ENCODE measurements around the gene IDI2.

DNA sequence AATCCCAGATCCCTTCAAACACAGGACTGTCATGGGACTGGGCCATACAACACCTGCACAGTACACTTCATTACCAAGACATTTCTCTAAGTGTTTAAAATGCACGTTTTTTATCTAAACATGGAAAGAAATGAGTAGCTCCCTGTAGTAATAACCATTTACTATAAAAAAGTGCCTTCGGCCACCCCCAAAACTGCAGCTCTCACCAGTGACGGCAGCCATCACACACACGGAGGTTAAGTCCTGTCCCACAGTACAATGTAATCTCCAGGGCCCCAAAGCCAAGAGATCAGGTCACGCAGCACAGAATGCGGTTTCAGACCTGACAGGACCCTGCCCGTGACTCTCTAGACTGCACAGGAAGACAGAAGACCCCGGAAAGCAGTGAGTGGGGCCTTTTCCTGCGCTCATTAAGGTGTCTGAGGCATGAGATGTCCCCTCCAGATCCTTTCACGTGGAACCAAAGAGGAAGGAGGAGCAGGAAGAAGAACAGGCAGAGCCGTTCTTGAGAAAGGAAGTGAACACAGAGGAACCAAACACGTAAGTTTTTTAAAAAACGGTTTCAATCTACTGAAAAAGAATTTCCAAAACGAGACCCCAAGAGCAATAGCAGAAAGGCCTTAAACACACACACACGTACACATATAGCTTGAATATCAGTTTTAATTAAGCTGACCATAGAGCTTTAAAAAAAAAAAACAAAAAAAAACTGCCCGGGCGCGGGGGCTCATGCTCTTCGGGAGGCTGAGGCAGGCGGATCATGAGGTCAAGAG, 125.7 kb downstream of the ZMYND11 start:
- PRO-cap = no peak

DNA sequence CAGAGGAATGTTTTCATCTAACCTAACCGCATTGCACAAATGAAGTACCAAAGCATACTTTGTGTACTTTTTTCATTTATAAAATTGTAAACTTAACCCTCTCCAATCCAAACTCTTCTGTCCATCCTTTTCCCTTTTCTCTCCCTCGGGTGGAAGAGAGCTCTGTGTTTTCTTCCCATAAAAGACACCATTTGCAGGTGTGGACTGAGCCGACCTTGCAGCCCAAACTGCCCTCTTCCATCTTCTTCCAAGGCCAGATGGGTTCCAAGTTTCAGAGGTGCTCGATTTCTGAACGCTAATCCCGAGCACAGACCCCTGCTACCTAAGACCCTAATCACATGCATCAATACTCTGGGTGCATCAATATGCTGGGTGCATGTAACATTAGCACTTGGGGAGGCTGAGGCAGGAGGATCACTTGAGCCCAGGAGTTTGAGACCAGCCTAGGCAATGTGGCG, 158.7 kb downstream of the ZMYND11 start:
- PRO-cap = no peak

- PRO-cap = no peak
Measured at GRCh38 chr10:333165-333880, 198.1 kb downstream of the ZMYND11 start.

DNA sequence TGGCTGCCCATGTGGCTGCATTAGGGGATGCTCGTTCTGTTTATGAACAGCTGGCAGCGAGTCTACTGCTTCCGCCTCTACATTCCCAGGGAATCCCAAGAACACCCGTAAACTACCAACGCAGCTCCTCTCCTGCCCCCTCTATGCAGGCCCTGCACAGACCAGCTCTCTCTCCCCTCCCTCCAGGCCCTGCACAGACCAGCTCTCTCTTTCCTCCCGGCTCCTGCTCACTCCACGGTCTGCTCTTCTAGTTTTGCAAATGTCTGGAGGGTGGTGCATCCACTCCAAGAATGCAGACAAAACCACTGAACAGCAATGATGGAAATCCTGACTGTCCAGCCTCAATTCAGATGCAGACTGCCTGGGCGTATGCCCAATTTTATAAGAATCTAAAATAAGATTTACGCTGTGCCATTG, 234.5 kb downstream of the ZMYND11 start:
- PRO-cap = no peak

- PRO-cap = no peak
Measured at GRCh38 chr10:422086-423069, 267.1 kb downstream of the DIP2C start.

DNA sequence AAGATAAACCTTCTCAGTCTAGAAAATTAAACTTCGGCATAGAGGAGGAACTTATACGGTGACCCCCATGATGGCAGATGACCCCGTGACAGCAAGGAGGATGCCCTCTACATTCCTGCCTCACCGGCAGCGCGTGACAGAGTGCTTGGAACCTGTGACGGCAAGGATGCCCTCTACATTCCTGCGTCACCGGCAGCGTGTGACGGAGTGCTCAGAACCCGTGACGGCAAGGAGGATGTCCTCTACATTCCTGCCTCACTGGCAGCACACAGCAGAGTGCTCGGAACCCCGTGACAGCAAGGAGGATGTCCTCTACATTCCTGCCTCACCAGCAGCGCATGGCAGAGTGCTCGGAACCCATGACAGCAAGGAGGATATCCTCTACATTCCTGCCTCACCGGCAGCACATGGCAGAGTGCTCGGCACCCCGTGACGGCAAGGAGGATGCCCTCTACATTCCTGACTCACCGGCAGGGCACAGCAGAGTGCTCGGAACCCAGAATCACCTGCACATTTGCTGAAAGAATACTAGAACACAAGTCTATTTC, 231.0 kb downstream of the DIP2C start:
- PRO-cap = no peak

- PRO-cap = no peak
Measured at GRCh38 chr10:470275-471256, 218.9 kb downstream of the DIP2C start.

DNA sequence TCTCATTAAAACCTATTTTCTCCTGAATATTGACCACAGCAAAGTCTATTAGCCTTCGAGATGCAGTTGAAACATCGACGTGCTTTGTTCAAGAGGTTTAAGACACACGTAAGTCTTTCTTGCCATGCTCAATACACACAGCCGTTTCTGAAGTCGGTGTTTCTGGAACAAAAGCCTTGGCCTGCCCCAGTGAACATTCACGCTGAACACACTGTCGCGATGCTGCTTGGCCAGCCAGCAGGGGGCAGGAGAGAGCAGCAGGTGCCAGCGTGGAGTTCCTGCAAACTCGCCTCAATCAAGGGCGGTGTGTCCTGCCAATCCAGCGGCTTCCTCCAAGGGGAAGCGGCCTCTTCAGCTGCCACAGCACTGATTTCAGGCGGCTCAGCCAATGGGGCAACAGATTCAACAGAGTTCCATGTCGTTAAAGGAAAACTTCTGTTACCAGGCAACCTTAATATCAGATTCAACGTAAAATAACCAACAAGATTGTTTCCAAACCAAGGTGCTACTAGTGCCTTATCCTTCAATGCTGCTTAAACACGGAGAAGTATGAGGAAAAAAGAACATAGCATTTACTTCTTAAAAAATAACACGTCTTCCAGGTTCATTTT, 178.4 kb downstream of the DIP2C start:
- PRO-cap = no peak

DNA sequence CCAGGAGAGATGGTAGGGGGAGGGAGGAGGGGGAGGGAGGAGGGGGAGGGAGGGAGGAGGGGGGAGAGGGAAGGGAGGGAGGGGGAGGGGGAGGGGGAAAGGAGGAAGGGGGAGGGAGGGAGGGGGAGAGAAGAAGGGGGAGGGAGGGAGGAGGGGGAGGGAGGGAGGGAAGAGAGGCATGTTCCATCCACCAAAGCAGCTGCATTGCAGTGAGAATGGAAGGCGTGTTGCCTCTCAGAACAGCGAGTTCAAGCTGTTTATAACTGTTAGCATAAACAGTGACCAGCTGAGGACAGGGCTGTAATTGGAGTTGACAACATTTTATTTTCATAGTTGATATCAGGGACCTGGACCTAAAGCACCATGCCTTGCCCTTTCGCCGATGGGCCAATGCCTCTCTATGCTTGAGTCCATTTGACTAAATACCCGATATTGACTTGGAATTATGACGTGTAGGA, 67.2 kb downstream of the DIP2C start:
- PRO-cap = no peak

DNA sequence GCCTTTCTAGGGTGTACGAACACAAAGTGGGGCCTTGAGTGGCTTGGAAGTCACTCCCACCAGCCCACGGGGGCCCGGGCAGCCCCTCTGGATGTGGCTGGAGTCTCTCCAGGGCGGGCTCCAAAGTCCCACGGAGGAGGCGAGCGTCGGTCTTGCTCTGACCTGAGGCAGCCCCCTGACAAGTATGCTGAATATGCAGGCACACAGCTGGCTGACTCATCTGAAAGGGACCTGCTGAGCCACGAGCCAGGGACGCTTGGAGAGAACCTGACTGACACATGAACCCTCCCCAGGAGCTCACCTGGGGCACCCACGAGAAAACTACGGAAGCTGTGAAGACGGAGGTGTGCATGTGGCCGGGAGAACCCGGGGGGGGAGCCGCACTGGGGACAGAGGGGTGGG, 65.0 kb downstream of the DIP2C start:
- PRO-cap = no peak

GRCh38 chr10:663695-664689, 25.5 kb downstream of the DIP2C start:
- PRO-cap = no peak

DNA sequence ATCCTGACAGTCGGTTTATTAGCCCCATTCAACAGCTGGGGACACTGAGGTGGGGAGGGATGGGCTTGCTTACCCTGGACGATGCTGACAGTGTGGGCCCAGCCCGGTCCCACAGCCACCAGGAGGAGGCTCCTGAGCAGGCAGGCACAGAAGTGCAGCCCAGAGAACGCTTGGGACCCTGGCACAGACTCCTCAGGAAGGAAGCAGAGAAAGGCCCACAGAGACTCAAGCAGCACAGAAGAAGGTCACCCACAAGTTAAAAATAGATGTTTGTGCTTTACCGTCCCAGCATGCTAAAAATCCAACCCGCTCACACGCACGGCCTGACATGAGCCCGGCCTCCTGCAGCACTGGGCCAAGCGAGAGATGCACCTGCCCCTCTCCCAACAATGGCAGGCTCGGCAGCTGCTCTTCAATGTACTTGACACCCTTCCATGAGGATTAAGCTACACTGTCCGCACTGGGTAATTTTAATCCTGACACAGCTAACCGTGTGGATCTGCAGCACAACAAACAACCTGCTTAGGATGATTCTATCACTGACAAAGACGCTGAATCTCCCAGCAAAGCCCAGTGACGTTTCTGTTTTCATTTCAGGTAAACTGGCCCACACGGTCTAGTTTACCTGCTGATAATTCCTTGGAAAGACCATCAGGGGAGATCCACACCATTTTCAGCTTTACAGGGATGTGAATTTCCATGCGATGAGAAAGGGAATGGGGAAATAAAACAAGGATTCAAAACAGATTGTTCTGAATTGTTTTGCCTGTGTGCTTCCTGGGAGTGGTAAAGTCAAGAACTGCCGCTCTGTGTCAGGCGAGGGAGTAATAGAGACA, 9.3 kb downstream of the DIP2C start:
- PRO-cap = no peak

GRCh38 chr10:878940-879424, 52.5 kb downstream of the LARP4B start:
- PRO-cap = no peak

GRCh38 chr10:986990-988183, 847 bp upstream of the GTPBP4 start:
- PRO-cap = unidirectional peak, plus-strand start at chr10:987404

- PRO-cap = no peak
Measured at GRCh38 chr10:995184-995886, 7.1 kb downstream of the GTPBP4 start.

DNA sequence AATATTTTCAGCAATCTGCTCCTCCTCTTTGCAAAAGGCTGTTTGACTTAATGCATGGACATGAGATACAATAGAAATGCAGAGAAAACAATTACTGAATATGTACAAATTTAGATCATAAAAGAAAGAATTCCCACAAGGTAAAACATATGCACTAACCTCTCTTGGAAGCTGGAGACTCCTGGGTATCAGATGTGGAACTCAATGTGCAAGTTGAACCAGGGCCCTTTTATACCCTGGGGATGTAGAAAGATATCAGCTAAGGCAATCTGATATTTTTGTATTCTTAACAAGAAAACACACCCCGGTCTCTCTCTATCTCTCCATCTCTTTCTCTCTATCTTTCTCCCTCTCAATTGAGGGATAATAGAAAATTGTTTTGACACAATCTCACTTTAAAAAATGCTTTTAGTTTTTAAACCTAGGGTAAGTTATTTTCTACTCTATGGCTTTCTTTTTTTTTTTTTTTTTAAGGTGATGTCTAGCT, at the start of gene IDI2:
IDI2 (minus strand) TSS at position 203 of the 487 bp plus-strand sequence.
- PRO-cap = no peak

- PRO-cap = no peak
Measured at GRCh38 chr10:1043354-1044251, 5.3 kb downstream of the IDI1 start.

GRCh38 chr10:1044252-1044942, 4.5 kb downstream of the IDI1 start:
- PRO-cap = no peak

DNA sequence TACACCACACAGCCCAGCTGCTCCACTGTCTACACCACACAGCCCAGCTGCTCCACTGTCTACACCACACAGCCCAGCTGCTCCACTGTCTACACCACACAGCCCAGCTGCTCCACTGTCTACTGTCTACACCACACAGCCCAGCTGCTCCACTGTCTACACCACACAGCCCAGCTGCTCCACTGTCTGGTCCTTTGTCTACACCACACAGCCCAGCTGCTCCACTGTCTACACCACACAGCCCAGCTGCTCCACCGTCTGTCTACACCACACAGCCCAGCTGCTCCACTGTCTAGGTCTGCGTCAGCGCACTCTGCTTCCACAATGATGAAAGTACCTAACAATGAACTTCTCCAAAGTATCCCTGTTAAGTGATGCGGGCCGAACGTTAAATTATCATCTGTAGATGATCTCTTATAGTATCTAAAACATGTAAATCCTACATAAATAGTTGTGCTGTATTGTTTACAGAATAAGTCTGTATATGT, 1.5 kb downstream of the IDI1 start:
- PRO-cap = no peak

GRCh38 chr10:1096263-1097097, 40.3 kb downstream of the WDR37 start:
- PRO-cap = no peak

Data from mesothelial cell of epicardium (in vitro differentiated cells).